ENCODE measurements around the gene CLEC18A.

DNA sequence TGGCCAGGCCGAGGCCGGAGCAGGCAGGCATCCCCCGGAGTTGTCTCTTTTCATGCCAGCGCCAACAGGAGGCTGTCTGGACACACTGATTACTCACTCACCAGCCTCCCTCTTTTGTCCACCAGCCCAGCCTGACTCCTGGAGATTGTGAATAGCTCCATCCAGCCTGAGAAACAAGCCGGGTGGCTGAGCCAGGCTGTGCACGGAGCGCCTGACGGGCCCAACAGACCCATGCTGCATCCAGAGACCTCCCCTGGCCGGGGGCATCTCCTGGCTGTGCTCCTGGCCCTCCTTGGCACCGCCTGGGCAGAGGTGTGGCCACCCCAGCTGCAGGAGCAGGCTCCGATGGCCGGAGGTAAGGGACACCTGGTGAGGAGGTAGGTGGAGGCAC, at the start of gene CLEC18A:
TSS of gene CLEC18A (plus strand) at position 199 of the 391 bp plus-strand sequence.
- PRO-cap: no peak

GRCh38 chr16:70225668-70226149, 26.0 kb downstream of the EXOSC6 start:
- PRO-cap: no peak

GRCh38 chr16:70252287-70252390, 399 bp upstream of the EXOSC6 start:
- PRO-cap: no peak

DNA sequence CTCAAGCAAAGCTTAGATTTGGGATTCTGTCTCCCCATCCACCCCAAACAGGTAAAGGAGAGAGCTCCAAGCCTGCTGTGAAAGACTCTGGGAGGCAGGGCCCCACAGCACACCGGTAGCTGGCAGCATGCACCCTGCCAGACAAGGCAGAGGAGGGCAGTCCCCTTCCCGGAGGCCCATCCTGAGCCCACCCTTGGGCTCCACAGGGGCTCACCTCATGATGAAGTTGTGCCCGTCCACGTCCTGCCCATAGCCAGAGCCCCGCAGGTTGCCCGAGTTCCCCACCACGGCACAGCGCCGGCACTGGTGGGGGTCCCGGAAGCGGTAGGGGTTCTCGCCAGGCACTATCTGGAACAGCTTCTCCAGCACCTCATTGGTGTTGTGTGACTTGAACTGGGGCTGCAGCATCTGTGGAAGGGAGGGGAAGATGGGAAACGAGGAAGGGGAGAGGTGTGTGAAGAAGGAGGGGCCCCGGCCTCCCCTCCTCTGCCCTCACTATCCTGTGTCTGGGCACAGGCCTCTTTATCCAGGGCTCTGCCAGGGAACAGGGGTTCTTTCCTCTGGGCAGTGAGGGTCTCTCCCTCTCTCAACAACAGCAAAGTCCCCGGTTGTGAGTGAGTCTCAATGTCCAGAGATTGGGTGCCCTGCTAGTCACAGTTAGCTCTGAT, 44.0 kb downstream of the ST3GAL2 start:
- PRO-cap: no peak

GRCh38 chr16:70450238-70450557, 4.2 kb upstream of the FCSK start:
- PRO-cap: no peak

- PRO-cap: no peak
These were observed 6.5 kb downstream of the FCSK start for GRCh38 chr16:70460836-70461266.

- PRO-cap: no peak
These were observed 13.5 kb downstream of the FCSK start for GRCh38 chr16:70467966-70468322.

DNA sequence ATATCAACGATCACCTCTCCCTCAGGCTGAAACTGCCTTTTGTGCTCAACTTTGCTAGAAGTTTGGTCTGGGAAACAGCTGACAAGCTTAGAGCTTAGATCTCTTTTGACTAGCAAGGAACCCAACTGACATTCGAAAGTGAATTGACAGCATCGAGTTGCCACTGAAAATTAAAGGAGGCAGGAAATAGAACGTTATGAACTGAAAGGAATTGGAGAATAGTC, 888 bp downstream of the COG4 start:
- PRO-cap: bidirectional peak, plus-strand start at position 128 of the sequence, minus-strand start at position 140 of the sequence

DNA sequence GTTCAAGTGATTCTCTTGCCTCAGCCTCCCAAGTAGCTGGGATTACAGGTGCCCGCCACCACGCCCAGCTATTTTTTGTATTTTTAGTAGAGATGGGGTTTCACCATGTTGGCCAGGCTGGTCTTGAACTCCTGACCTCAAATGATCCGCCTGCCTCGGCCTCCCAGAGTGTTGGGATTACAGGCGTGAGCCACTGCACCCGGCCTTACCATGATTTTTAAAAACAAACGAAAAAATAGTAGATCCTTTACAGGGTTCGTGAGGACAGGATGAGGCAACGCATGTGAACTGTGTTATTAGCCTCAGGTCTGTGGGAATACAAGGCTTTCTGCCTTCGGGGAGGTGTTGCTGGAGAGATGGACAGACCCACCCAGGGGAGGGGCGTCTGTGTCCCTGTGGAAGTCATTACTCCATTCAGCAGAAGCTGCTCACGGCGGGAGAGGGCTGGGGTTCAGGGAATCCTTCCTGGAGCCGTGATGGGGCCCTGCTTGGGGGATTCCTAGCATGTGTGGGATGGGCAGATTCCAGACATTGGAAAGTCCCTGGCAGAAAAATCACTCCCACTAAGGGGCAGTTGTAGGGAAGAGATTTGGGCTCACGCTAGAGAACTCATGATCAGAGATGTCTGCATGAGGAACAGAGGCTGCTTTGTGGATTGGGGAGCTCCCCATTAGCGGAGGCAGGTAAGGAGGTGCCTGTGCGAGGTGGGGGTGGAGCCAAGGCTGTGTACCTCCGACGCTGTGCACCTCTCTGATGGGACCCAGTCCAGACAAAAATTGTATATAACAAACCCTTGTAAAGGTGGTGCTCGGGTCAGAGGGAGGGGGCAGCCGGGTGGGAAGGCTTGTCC, 56.4 kb upstream of the IL34 start:
- PRO-cap: no peak

- PRO-cap: no peak
These were observed 25.5 kb upstream of the IL34 start for GRCh38 chr16:70620576-70621445.

- PRO-cap: no peak
These were observed 11.8 kb downstream of the MTSS2 start for GRCh38 chr16:70673851-70674653.

DNA sequence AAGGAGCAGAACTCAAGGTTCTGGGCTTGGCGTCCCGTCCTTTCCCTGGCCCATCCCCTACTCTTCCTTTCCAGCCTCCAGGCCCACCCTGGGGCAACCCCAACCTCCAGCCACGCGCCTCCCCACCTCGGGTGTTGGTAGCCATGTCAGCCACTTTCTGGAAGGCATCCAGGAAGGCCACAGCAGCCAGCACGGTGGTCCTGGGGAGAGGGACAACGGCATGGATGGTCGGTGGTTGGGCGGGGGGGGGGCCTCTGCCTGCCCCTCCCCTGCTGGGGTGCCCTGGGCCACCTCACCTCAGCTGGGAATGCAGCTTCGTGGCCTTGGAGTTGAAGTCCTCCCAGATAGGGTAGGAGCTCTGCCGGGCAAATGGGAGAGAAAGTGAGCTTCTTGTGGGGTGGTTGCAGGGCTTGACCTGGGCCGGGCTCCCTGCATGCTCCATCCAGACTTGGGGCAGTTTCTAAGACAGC, 5.2 kb downstream of the MTSS2 start:
- PRO-cap: no peak

DNA sequence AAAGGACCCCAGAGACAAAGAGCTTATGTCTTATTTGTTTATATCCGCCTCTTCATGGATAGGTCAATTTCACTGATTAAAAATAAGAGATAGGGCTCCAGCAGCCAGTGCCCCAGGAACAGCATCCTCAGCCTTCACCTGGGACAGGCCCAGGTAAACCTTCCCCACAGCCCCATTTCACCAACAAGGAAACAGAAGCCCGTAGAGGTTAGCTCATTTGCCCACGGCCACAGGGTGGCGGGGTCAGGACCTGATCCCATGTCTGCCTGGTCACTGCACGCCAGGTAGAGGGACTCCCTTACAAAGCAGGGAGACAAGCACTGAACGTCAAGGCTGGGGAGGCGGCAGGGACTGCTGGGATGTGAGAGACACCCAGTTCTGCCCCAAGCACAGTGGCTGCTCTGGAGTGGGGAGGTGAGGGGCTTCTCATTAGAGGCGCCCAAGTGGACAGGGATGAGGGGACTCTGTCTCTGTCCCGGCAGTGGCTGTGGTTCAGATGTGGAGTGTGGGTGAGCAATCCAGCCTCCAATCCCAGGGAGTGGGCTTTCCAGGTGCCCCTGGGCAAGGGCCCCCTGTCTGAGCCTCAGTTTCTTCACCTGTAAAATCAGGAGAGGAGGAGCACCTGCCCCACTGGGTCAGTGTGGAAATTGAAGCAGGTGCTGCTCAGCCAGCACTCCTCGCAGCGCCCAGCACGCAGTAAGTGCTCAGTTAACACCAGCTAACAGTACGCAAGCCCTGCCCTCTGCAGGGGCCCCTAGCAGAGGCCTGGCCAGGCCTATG, 3.0 kb downstream of the MTSS2 start:
- PRO-cap: no peak

GRCh38 chr16:70703023-70703976, 17.4 kb upstream of the MTSS2 start:
- PRO-cap: no peak

GRCh38 chr16:70726388-70726962, 40.6 kb upstream of the MTSS2 start:
- PRO-cap: no peak

DNA sequence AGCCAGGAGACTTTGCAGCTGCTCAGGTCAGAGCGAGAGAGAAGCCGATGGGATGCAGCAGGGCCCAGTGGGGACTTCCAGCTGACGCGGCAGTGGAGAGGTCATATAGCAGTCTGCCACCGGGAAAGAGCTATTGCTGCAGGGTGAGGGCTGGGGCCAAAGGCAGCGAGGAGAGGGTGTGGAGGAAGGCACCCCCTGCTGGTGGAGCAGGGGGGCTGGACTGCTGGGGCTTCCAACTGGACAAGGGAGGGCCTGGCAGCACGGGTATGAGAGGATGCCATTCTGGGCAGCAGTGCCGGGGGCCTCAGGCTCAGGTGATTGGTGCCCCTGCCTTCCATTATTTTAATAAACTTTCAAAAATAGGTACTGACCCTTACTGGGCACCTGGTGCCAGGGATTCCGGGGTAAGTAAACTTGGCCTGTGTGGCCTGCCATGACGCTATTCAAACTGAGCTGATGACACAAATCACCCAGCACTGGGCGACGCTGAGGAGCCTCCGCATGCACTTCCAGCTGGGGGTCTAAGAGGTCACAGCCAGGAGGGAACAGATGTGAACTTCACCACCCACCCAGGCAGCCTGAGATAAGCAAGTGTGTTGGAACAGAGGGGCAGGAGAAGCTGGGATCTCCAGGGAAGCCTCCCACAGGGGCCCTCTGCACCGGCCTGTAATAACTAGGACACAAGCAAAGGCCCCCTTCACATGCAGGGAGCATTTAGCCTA, 52.7 kb upstream of the MTSS2 start:
- PRO-cap: no peak

DNA sequence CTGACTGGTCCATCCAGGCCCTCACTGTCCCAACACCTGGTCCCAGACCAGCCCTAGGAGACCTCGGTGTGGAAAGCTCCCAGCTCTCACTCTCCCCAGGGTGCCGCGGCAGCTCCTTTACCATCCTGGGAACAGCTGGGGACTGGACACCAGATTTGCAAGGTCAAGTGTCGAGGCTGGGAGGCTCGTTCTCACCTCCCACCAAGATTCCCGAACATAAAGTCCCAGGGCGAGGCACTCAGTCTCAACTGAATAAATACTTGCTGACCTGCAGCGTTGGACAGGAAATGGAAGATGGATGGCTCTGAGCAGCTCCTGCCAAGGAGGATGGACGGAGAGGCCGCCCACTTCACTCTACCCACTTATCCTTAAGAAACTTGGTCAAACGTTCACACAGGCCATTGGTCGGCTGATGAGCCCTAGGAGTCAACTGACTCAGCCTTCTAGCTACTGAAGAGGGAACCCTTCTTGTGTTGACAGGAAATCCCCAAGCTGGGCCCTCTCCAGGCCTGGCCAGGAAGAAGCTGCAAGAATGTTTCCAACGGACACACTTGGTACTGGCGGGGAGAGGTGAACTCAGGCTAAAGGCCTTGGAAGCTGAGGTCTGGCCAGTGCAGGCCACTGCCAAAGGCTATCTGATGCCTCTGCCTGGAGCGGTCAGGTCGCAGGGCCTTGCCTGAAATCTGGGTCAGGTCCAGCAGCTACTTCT, 50.0 kb downstream of the VAC14 start:
- PRO-cap: no peak

GRCh38 chr16:71348813-71349012, 9.8 kb upstream of the CALB2 start:
- PRO-cap: no peak

GRCh38 chr16:71385232-71385671, 26.7 kb downstream of the CALB2 start:
- PRO-cap: no peak

- PRO-cap: no peak
These were observed 7.3 kb downstream of the ZNF19 start for GRCh38 chr16:71481872-71482224.

All from SUDHL5 (cell line).